Retinal pigment epithelial cell (primary cell): ENCODE measurements around the genes SLC32A1 and TOP1.

DNA sequence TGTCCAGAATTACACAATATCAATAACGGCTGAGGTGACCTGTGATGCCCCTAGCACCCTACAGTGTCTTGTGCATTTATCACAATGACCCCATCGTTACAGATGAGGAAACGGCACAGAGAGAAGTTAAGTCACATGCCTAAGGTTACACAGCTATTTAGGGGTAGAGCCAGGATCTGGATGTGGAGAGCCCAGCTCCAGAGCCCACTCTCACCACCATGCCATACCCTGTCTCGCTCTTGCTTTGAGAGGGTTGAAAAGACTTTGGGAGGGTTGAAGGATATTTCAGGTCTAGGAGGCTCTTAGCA lies 36.2 kb downstream of the SRC start:
- RRBS: no CpG with 5 or more reads among the region's 4 CpGs

GRCh38 chr20:37503135-37504132 lies 17.6 kb upstream of the NNAT start:
- RRBS: no CpG with 5 or more reads among the region's 5 CpGs

- RRBS: no CpG with 5 or more reads among the region's 9 CpGs
Observed at GRCh38 chr20:37508701-37509791, 12.0 kb upstream of the NNAT start.

GRCh38 chr20:37804378-37805138 lies 98.4 kb upstream of the VSTM2L start:
- RRBS: no CpG with 5 or more reads among the region's 11 CpGs

DNA sequence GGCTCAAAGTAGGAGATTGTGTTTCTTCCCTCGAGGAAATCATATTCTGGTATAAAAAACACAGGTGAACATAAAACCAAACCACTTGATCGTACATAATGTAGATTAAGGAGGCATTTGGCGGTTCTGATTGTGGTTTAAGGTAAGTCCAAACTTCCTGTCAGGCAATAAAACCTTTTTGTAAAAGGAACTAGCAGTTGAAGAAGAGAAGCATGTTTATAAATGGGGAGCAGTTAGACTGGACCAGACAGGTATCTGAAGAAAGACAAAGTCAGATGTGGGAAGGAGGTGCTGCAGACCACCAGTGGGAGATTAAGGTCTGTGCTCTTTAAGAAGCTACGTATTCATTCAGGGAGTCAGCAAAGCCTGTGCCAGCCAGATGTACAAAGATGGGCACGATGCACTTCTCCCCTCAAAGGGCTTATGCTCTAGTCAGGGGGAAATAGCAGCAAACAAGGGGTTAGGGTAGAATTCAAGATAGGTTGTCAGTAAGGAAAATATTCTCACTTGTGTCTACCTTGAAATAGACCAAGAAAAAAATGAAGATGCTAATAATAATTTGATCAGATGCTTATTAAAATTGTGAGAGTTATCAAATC lies 35.8 kb downstream of the RPRD1B start:
- RRBS: no CpG with 5 or more reads among the region's 5 CpGs

DNA sequence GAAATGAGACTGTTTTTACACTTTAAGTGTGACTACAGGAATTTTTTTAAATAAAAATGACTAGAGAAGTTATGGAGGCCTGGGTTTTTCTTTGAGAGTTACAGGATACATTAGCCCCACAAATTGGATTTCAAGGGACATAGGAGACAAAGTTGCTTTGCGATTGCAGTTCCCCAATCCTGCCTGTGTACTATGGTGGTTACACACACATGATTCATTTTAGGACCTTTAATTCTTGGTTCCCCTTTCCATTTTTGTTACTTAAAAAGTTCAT lies 62.1 kb downstream of the RPRD1B start:
- RRBS: no CpG with 5 or more reads among the region's 1 CpG

DNA sequence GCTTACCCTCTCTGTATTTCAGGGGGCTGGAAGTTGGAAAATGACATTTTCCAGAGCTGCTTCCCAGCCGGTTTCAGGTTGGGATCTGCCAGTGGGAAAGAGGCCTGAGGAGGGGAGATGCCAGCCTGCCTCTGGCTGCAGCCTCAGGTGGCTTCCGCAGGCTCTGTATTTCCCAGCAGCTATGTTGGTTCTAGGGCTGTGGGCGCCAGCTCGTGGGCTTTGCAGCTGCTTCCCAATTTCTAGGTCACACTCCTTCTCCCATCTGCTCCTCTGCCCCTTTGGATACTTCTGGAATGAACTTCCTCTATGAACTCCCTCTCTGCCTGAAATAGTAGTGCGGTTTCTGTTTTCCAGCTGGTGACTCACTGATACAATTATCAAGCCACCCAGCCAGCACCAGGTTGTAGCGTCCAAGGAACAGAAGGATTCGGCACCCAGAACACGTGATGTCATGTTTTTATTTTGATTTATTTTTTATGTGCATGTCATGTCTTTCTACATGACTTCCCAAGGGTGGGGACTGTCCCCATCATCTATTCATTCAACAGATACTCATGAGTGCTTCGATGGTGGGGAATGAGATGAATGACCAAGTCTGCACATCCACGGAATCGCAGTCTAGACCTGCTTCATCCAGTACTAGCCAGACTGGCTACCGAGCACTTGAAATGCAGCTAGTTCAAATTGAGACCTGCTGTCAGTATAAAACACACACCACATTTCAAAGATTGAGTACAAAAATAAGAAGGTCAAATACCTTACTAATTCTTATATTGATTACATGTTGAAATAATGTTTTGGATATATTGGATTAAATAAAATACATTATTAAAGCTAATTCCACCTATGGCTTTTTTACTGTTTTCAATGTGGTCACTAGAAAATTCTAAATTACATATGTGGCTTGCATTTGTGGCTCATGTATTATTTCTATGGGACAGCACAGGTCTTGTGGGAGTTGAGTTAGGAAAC lies 37.8 kb downstream of the TGM2 start:
- RRBS: no CpG with 5 or more reads among the region's 12 CpGs

- RRBS: no CpG with 5 or more reads among the region's 7 CpGs
Observed at GRCh38 chr20:38201314-38201628, 36.2 kb upstream of the TGM2 start.

GRCh38 chr20:38347650-38347917 lies 1.3 kb downstream of the LBP start:
- RRBS: no CpG with 5 or more reads among the region's 2 CpGs

GRCh38 chr20:38723692-38724806 lies at the start of gene SLC32A1:
SLC32A1 (plus strand) TSS chr20:38724486.
- RRBS: 1% methylated on average over 9 of the region's 106 CpGs

- RRBS: no CpG with 5 or more reads among the region's 7 CpGs
Observed at GRCh38 chr20:38859097-38859461, 53.6 kb downstream of the PPP1R16B start.

DNA sequence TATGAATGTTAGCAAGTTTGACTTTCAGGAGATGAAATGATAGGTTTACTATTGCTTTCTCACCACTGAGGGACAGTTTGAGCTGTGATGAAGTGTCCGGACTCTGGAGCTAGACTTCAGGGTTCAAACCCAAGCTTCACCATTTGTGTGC lies 8.2 kb downstream of the DHX35 start:
- RRBS: no CpG with 5 or more reads among the region's 1 CpG

- RRBS: no CpG with 5 or more reads among the region's 3 CpGs
Observed at GRCh38 chr20:40443814-40444078, 245.3 kb downstream of the MAFB start.

GRCh38 chr20:40463226-40463659 lies 225.8 kb downstream of the MAFB start:
- RRBS: no CpG with 5 or more reads among the region's 6 CpGs

GRCh38 chr20:40654753-40655512 lies 34.1 kb downstream of the MAFB start:
- RRBS: no CpG with 5 or more reads among the region's 5 CpGs

- RRBS: no CpG with 5 or more reads among the region's 9 CpGs
Observed at GRCh38 chr20:40683869-40684377, 5.1 kb downstream of the MAFB start.

GRCh38 chr20:40685448-40685869 lies 3.6 kb downstream of the MAFB start:
- RRBS: no CpG with 5 or more reads among the region's 6 CpGs

DNA sequence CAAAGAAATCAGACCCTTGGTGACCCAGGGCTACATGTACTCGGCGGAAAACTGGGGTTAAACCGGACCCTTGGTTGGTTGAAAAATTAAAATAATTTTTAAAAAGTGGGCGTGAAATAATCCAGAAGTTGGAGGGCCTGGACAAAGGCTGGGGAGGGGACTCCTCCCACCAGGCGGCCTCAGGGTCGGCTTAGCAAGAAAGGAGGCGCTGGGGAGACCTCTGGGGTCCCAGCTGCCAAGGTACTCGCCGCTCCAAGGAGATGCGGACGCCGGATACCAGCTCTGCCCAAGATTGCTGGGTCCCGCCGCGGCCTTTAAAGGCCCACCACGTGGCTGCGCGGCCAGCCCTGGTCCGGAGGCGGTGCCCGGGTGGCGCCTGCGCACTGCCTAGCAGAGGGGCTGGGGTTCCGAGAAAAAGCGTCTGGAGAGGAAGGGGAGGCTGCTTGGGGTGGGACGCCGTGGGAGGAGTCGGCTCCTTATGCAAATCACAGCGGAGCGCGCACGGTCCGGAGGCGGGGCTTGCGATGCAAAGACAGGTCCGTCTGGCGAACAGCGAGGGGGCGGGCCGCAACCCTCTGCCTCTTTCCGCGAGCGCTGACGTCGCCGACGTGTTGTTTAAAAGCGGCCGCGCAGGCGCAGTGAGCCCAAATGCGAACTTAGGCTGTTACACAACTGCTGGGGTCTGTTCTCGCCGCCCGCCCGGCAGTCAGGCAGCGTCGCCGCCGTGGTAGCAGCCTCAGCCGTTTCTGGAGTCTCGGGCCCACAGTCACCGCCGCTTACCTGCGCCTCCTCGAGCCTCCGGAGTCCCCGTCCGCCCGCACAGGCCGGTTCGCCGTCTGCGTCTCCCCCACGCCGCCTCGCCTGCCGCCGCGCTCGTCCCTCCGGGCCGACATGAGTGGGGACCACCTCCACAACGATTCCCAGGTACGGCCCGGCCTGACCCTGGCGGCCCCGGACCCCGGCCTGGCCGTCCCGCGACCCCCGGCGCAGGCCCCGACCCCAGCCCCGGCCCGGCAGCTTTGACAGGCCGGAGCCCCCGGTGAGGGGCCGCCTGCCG lies at the start of gene TOP1:
TOP1 (plus strand) TSS at position 646 of the 1,057 bp plus-strand sequence.
- RRBS: under 1% methylated on average over 33 of the region's 101 CpGs

- RRBS: no CpG with 5 or more reads among the region's 3 CpGs
Observed at GRCh38 chr20:41061180-41061641, 32.6 kb downstream of the TOP1 start.

GRCh38 chr20:41075709-41076574 lies 47.3 kb downstream of the TOP1 start:
- RRBS: no CpG with 5 or more reads among the region's 7 CpGs